LNCaP clone FGC (cell line): Measurements from ENCODE around the gene TEX37.

- RRBS, 2 experiments = 0% methylated on average over 5 of the region's 37 CpGs
These were observed 475 bp downstream of the IMMT start for GRCh38 chr2:86194670-86195303.

- RRBS, 2 experiments = no CpG with 5 or more reads among the region's 5 CpGs
These were observed 20.6 kb downstream of the KDM3A start for GRCh38 chr2:86461590-86462373.

DNA sequence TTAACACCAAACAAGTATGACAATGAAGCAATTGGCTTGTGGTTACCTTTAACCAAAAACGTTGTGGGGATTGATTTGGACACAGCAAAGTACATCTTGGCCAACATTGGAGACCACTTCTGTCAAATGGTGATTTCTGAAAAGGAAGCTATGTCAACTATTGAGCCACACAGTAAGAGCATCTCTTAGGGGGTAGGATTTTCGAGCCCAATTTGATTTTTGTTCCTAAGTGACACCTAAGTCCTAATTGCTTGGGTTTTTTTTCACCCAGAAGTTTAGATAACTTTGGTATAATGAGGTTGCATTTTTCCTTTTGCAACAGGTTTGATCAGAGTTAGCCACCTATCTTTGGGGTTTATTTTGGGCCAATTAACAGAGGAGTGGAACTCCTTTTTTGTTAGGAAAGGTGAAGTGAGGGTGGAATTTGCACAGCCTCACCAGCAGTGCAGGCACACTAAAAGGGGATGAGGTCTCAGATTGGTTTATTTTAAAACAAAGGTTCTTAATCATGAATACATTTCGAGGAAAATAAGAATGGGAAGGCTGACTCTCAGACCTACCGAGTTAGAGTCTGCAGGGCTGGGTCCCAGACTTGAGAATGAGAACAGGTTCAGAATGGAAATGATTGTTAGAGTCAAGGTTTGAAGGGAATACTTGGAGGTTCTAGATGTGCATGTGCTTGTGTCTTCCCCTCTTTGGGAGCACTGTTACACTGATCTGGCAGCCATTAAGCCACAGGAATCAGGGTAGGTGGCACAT lies 33.8 kb downstream of the KDM3A start:
- RRBS, 2 experiments = no CpG with 5 or more reads among the region's 4 CpGs

DNA sequence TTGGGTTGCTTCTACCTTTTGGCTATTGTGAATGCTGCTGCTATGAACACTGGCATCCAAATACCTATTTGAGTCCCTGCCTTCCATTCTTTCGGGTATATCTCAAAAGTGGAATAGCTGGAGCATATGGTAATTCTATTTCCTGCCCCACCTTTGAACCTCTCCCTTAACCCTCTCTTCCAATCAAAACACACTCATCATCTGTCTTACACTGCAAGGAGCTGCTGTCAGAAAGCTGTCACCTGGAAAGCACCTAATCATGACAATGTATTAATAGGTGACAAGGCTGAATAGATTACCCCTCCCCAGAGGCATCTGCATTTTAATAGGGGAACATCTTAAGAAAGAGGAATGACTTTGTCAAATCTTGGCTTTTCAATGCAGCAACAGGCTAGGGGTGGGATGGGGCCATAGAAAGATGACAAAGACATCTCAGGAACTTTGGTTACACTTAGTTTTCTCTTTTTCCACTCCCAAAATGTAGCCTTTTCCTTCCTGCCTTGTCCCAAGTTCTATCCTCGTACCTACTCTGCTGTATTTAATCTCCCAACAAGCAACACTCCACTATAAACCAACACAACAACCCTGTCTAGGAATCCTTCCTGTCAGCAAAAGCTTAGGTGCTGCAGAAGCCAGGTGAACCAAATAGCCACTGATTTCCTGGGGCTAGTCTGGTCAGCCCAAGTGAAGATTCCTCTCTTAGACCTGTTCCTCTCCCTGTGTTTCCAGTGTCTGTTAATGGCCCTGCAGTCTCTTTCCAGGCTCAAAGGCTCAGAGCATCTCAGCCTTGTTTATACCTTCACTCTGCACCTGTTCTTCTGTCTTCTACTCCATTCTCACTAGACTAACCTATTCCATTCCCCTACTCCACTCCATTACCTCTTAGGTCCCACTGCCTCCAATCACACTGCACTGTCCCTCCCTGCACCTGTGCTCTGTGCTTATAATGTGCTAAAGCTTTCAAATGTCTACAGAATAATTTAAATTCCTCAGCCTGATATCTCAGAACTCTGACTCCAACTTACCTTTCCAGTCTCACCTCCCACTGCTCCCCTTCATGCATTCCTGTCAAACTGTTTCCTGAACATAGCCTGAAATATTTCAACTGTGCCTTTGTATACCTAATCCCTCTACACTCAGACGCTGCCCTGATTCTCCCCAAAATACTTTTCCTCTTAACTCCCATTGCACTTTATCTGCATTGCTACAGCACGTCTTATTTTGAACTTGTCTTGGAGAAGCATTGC lies 41.0 kb downstream of the CHMP3 start:
- RRBS, 2 experiments = no CpG with 5 or more reads among the region's 4 CpGs

DNA sequence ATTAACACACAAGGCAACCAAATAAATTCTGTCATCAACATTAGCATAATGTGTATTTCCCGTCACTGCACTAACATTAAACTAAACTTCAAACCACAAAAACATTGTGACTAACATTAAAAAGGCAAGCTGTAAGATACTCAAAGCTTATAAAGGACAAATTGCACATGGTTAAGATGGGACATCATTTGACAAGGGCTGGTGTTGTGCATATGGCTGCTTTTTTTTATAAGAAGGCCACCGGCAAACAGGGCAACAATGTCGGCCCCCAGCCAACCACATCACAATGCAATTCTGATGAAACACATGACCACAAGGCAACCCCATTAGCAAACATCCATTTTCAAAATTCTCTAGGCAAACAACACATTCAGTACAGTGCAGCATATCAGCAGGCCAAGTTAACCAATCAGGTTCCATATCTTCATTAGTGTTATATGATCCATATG lies 20.0 kb downstream of the RNF103 start:
- RRBS, 2 experiments = no CpG with 5 or more reads among the region's 3 CpGs

DNA sequence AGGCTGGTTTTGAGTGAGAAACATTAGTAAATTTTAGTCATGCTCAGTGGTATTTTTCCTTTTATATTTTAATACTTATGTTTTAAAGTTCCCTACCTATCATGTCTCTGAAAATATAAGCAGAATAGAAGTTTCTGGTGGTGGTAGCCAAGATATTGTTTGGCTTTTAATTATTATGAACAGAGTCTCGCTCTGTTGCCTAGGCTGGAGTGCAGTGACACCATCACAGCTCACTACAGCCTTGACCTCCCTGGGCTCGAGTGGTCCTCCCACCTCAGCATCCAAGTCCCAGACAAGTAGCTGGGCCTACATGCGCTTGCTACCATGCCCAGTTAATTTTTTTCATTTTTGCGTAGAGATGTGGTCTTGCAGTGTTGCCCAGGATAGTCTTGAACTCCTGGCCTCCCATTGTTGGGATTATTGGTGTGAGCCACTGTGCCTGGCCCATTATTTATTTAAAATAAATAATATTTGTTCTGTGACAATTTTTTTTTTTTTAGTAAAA lies 24.5 kb downstream of the RMND5A start:
- RRBS, 2 experiments = no CpG with 5 or more reads among the region's 4 CpGs

GRCh38 chr2:86791174-86791705 lies 527 bp upstream of the CD8A start:
- RRBS, 2 experiments = no CpG with 5 or more reads among the region's 14 CpGs

DNA sequence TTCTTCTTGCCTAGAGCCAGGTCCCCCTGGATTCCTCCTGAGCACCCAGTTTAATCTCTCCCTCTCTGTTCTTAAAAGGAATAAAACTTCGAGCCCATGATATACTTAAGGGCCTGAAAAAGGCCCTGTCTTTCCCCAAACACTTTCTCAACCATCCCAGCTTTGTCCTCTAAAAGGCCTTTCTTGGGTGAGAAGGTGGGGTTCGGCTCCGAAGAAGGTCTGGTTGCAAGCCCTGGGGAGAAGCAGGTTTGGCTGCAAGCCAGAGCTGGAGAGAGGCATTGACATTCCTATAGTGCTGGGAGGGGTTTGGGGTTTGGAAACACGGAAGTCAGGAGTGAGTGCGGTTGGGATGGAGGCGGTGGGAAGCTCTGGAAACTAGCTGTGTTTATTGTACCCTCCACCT lies 5.8 kb downstream of the CD8B start:
- RRBS, 2 experiments = no CpG with 5 or more reads among the region's 6 CpGs

- RRBS, 2 experiments = 0% methylated on average over 3 of the region's 134 CpGs
These were observed 54.5 kb upstream of the PLGLB1 start for GRCh38 chr2:87075749-87076861.

DNA sequence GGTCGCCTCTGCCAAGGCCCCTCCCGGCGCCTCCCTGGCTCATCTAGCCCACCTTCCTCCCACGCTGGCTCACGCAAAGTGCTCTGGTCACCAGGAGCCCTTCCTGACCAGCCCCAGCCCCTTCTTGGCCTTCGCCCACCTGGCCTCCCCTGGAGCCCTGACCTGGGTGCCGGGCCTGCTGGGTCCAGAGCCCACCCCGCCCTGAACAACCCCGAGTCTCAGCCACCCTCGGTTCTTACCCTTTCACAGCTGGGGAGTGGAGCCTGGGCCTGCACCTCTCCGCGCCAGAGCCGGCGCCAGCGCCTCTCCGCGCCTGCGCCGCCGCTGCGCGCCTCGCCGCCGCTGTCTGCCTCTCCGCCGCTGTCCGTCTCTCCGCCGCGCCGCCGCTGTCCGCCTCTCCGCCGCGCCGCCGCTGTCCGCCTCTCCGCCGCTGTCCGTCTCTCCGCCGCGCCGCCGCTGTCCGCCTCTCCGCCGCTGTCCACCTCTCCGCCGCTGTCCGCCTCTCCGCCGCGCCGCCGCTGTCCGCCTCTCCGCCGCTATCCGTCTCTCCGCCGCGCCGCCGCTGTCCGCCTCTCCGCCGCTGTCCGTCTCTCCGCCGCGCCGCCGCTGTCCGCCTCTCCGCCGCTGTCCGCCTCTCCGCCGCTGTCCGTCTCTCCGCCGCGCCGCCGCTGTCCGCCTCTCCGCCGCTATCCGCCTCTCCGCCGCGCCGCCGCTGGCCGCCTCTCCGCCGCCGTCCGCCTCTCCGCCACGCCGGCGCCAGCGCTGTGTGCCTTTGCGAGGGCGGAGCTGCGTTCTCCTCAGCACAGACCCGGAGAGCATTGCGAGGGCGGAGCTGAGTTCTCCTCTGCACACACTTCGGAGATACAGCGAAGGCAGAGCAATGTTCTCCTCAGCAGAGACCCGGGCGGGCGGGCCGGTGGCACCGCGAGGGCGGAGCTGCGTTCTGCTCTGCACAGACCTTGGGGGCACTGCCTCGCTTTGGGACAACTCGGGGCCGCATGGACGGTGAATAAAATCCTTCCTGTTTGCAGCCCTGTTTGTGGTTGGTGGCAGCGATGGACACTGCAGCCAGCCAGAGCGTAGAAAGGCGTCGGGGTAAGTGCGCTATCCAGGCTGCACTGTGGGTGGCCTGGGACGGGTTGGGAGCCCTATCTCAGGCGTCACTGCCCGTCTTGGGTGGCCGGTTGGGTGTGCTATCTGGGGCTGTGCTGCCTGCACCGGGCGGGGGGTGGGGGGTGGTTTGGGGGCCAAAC lies 327.2 kb upstream of the PLGLB1 start:
- RRBS, 2 experiments = no CpG with 5 or more reads among the region's 139 CpGs

GRCh38 chr2:87466414-87467002 lies 281.4 kb upstream of the PLGLB2 start:
- RRBS, 2 experiments = no CpG with 5 or more reads among the region's 10 CpGs

DNA sequence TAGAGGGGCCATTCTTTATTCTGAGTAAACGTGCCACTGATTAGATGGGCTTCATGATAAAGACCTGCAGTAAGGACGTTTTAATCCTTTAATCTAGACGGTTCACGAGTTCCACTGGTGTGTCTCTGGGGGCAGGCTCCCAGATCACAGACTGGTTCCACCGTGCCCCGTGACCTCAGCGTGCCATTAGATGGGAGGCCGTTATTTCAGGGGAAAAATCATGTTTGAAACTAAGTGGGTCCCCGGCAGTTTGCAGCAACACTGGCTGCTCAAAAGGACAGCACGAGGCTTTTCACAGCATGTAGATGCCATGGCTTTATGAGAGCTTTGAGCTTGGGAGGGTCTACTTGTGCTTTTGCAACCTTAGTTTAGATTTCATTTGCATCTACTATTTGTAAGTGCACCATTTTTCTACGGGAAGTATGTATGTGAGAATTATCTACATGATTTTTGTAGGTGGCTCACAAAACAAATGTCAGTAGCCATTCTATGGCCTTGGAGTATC lies 246.8 kb upstream of the PLGLB2 start:
- RRBS, 2 experiments = no CpG with 5 or more reads among the region's 11 CpGs

- RRBS, 2 experiments = no CpG with 5 or more reads among the region's 10 CpGs
These were observed 240.1 kb upstream of the PLGLB2 start for GRCh38 chr2:87507614-87508309.

- RRBS, 2 experiments = no CpG with 5 or more reads among the region's 7 CpGs
These were observed 230.4 kb upstream of the PLGLB2 start for GRCh38 chr2:87517453-87517822.

DNA sequence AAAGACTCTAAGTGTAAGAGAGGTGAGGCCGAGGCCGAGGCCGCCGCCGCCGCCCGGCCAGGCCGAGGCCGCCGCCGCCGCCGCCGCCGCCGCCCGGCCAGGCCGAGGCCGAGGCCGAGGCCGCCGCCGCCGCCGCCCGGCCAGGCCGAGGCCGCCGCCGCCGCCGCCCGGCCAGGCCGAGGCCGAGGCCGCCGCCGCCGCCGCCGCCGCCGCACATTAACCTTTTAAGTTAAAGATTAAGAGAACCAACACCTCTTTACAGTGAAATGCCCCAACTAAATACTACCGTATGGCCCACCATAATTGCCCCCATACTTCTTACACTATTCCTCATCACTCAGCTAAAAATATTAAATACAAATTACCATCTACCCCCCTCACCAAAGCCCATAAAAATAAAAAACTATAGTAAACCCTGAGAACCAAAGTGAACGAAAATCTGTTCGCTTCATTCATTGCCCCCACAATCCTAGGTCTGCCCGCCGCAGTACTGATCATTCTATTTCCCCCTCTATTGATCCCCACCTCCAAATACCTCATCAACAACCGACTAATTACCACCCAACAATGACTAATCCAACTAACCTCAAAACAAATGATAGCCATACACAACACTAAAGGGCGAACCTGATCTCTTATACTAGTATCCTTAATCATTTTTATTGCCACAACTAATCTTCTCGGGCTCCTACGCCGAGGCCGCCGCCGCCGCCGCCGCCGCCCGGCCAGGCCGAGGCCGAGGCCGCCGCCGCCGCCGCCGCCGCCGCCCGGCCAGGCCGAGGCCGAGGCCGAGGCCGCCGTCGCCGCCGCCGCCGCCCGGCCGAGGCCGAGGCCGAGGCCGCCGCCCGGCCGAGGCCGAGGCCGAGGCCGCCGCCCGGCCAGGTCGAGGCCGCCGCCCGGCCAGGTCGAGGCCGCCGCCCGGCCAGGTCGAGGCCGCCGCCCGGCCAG lies 646 bp downstream of the RGPD2 start:
- RRBS, 2 experiments = 4 to 73% methylated on average over 10 of the region's 107 CpGs

GRCh38 chr2:88045856-88046261 lies 9.7 kb downstream of the KRCC1 start:
- RRBS, 2 experiments = no CpG with 5 or more reads among the region's 4 CpGs

- RRBS, 2 experiments = no CpG with 5 or more reads among the region's 5 CpGs
These were observed 10.5 kb upstream of the FABP1 start for GRCh38 chr2:88138391-88138760.

DNA sequence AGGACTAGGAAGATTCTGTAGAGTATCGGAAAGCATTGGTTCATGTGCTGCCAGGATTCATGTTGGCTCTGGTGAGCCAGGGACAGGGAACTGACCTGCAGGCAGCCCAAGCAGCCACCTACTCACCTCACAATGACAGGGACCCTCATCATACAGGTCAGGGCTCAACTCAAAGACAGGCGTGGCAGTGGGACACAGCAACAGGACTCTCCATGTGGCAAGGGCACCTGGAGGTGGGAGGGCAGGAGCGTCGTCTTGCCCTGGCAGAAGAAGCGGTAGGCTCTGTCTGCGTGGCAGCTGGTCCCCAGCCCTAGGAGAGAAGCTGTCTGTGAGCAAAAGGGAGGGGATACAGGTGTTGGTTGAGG lies at the start of gene TEX37:
TEX37 (plus strand) TSS at position 195 of the 365 bp plus-strand sequence.
- RRBS, 2 experiments = no CpG with 5 or more reads among the region's 6 CpGs